HCT116 (cell line): ENCODE results near the gene CARTPT.

DNA sequence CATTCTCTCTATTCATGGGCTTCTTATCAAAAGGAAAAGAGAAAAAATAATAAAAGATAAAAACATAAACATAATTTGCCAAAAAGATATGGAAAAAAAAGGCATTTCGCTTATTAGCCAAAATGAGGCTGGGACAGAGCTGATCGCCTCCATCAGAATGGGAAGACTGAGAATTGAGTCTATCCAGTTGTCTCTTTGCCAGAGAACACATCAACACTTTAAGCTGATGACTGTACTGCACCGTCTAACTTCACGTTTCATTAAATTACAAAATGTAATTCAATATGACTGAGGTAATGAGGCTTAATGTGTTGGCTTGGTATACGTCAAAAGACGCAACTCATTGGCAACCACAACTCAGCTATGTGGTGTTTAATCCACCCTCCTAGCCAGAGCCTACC, 462.6 kb upstream of the CD180 start:
- RRBS, result no CpG with 5 or more reads among the region's 6 CpGs

- RRBS, result no CpG with 5 or more reads among the region's 3 CpGs
Observed at GRCh38 chr5:68130122-68130609, 85.4 kb upstream of the PIK3R1 start.

GRCh38 chr5:68238757-68239206, 23.2 kb downstream of the PIK3R1 start:
- RRBS, result no CpG with 5 or more reads among the region's 4 CpGs

- RRBS, result no CpG with 5 or more reads among the region's 10 CpGs
Observed at GRCh38 chr5:68299813-68300523, 84.4 kb downstream of the PIK3R1 start.

- RRBS, result no CpG with 5 or more reads among the region's 5 CpGs
Observed at GRCh38 chr5:68319280-68319980, 103.9 kb downstream of the PIK3R1 start.

DNA sequence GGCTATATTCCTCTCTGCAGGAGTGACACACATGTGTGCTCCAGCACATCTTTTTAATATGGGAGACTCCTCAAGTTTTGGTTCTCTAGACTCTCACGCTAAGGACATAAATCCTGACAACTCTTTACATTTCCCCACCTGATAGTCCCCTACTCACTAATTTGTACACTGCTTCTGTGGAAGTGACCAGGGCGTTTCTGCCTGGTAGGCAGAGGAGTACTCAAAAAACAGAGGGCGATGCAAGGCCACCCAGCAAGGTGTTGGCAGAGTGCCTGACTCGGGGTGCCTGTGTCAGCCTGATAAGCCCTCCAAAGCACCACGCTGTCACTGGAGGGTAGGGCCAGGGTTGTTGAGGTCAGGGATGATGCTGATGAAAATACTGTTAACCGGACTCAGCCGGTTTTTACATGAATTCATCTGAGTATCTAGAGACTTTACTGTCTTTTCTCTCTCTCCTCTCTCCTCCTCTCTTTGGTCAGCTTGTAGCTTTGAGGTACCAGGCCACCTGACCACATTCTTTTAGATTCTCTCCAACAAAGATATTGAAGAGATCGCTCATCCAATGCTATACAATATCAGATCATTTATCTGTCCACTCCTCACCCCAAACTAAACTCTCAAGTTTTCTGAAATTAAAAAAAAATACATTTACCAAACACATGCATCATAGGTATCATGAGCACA, 205.1 kb downstream of the PIK3R1 start:
- RRBS, result no CpG with 5 or more reads among the region's 8 CpGs

DNA sequence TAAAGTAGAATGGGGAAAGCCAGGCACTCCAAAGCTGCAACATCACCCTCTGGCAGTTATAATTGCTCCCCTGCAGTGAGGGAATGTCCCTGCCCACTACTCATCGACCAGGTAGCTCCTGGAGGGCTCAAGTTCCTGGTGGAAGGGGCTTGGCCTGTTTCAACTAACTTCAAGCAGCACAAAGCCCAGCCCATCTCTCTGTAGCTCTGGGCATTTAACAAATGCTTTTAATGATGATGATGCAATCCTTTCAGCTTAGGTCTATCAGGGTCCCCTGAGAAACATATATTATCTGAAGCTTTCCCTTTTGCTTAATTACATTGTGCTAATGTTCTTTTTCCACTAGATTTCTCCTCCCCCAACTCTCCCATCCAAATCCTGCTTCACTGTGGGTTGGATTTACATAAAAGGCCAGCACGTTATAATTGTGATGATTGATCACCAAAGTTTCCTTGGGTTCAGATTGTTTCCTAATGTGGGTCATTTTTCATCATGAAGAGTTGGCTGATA, 436.5 kb upstream of the SLC30A5 start:
- RRBS, result no CpG with 5 or more reads among the region's 2 CpGs

GRCh38 chr5:68710551-68710918, 383.3 kb upstream of the SLC30A5 start:
- RRBS, result no CpG with 5 or more reads among the region's 1 CpG

GRCh38 chr5:68744135-68744549, 349.7 kb upstream of the SLC30A5 start:
- RRBS, result no CpG with 5 or more reads among the region's 4 CpGs

- RRBS, result no CpG with 5 or more reads among the region's 6 CpGs
Observed at GRCh38 chr5:68759420-68760046, 334.3 kb upstream of the SLC30A5 start.

DNA sequence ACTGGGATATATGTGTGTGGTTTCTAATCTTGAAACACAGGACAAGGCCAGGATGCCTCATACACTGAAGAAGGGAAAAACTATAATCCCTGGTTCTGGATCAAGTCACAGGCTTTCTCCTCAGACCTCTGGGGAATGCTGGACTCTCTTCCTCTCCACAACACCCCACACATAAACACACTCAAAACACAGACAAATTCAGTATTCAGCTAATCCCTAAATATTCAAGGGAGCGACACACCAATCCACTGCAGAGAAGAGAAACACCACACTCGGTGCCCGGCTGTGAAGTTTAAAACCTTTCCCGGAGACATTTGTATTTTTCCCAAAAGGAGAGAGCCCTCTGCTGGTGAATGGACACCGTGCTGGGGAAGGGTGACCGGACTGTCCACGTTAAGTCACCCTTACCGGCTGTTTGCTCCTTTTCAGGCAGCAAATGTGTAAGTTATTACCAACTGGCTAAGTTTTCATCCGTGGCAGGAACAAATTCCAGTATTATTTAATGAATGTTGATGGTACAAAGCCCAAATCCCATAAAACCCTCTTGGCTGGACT, 131.0 kb upstream of the SLC30A5 start:
- RRBS, result 8% methylated on average over 3 of the region's 9 CpGs

DNA sequence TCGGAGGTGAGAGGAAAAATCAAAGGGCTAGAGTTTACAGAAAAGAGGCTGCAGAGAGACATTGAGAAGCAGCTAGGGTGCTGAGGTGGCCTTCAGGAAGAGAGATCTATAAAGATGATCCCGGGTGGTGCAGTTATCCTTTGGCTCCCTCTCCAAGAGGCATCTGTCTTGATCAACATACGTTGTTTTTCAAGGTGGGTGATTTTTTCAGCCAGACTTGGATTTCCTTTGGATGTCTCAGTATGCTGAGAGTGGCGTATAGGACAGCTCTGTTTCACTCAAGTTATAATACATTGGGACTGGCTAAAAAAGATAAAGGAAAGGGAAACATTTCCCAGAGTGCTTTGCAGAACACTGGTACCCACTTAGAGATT, 67.2 kb upstream of the SLC30A5 start:
- RRBS, result no CpG with 5 or more reads among the region's 4 CpGs

GRCh38 chr5:69136045-69136631, 30.8 kb upstream of the CCNB1 start:
- RRBS, result no CpG with 5 or more reads among the region's 6 CpGs

DNA sequence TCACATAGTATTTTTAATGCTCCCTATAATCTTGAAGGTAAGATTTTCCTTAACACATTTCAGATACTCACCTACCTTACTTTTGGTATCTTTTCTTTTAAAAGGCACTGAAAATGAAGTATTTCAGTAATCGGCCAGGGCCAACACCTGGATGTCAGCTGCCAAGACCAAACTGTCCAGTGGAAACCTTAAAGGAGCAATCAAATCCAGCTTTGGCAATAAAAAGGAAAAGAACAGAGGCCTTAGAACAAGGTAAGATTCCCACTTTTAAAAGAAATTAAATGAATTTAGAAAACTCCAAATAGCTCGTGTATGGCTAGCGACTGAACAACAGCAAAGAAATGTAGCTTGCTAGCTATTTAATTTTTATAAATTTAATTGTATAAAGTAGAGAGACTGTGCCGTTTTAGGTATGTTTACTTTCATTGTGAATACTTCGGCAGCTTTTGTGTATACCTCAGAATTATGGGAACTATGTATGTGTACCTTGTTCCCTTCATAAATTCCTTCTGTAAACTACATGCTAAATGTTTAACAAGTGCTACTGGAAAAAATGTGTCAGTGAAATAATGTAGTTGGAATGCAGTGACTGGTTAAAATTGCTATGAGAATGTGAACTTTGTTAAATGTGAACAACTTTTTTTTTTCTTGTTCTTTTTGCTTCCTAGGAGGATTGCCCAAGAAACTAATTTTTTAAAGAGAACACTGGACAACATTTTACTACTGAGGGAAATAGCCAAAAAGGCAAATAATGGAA, 41.9 kb downstream of the CDK7 start:
- RRBS, result no CpG with 5 or more reads among the region's 5 CpGs

DNA sequence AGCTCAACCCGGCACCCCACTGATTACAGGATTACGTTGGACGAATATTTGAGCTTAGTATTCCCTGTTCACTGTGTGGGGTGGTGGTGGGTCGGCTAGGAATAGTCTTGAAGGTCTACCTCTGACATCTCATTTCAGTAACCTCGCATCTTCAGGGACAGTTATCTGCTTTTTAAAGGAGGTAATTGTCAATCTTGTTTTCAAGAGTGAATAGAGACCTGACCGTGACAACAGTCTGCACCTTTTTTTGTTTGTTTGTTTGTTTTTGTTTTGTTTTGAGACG, 427 bp downstream of the RAD17 start:
- RRBS, result no CpG with 5 or more reads among the region's 7 CpGs

- RRBS, result no CpG with 5 or more reads among the region's 4 CpGs
Observed at GRCh38 chr5:69451976-69452694, 37.2 kb downstream of the MARVELD2 start.

GRCh38 chr5:69454341-69455270, 38.0 kb upstream of the OCLN start:
- RRBS, result no CpG with 5 or more reads among the region's 9 CpGs

DNA sequence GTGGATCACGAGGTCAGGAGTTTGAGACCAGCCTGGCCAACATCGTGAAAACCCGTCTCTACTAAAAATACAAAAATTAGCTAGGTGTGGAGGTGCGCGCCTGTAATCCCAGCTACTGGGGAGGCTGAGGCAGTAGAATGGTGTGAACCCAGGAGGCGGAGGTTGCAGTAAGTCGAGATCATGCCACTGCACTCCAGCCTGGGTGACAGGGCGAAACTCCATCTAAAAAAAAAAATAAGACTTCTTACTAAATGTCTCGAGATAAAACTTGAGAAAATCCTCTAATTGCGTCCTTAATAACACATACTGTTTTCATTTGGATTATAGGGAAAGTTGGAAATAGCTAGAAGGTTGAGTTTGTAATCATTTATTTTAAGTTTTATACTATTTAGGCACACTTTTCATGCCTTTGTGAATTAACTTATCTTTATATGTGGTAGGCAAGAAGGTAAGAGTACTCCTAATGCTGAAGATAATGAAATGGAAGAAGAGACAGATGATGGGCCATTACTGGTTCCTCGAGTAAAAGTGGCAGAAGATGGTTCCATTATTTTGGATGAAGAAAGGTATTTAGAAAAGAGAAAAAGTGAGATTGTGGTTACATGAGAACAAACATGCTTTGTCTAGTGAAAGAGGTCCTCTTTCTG, 10.3 kb downstream of the BDP1 start:
- RRBS, result no CpG with 5 or more reads among the region's 11 CpGs

DNA sequence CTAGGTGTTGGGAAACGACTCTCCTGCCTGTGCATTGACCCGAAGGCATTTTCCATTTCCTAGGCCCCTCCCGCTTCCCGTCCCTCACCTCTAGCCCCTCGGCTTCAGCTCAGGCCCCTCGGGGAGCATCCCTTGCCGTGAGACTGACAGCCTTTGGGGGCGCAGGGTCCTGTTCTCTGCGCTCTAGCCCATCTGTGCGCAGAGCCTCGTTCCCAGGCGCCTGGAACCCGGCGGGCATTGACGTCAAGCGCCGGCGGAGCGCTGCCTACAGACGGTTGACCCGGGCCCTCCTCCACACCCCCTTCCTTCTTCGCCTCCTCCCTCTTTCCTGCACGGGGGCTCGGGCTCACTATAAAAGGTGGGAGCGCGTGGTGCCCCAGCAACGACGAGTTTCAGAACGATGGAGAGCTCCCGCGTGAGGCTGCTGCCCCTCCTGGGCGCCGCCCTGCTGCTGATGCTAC, at the start of gene CARTPT:
Gene CARTPT (plus strand): TSS at position 382 of the 461 bp plus-strand sequence.
- RRBS, result no CpG with 5 or more reads among the region's 33 CpGs

GRCh38 chr5:72166370-72167214, 59.3 kb downstream of the MAP1B start:
- RRBS, result no CpG with 5 or more reads among the region's 17 CpGs